ENCODE measurements around the gene P3H2.

DNA sequence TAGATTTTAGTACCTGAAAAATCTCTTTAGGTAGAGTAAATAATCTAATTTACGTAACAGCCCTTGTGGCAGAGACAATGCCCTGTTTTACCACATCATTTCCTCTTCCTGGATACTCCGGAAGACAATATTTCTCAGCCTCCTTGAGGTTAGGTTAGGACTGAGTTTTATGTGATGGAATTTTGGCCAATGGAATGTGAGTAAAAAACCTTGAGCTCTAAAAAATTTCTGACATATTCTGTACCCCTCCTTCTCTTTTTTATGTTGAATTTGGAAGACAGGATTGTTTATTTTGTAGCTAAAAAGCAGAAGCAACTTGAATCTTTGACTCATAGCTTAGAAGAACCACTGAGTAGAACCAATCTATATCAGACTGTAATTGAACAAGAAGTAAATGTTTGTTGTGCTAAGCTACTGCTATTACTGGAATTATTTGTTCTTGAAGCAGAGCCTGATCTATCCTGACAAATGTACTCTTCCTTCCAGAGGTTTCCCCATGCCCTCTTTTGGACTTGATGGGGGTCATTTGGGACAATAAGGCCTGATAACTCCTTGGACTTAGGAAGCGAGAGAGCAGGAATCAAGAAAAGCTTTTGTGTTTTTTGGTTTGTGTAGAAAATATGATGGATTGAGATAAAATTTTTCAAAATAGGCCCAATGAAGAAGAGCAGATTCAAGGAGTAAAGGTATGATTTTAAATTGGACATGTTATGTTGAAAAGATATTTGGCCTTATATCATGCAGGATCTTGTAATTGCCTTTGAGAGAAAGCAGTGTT lies 50.4 kb upstream of the TPRG1 start:
- RAMPAGE, long total RNA = no peak
- RRBS, 2 experiments = no CpG with 5 or more reads among the region's 3 CpGs
CAGE:
- cytosol, long polyA minus RNA = no peak
- cytosol, long polyA plus RNA = no peak
- long polyA plus RNA = no peak
- nucleolus, long total RNA = no peak
- nucleus, long polyA plus RNA = no peak
- nucleus, long total RNA = no peak

DNA sequence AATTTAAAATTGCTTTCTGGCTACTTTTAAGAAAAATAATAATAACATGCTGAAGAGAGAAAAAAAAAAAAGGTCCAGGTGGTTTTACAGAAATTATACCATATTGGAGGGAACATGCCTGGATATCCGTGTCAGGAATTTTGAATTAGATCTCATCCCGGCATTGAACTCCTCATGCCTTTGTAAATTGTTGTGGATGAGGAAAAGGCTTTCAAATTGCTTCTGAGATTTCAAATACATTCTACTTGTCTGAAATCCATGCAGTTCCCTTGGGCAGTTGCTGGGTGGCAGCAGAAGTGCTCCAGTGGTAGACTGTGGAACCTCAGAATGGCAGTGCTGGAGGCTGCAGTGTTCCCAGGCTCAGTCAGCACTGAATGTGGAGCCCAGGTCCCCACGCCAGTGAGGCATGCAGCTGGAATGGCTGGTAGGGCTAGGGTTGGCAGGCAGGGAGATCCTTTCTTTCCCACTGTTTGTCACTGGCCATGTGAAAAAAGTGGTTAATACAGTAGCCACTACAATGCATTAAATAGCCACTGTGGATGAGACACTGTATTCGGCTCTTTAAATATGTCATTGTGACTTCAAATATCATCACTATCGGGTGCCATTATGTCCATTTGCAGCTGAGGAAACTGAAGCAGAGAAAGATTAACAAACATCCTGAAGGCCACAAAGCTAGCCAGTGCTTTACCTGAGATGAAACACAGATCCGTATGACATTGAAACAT lies 98.5 kb downstream of the TPRG1 start:
- RAMPAGE, long total RNA = no peak
- RRBS, 2 experiments = no CpG with 5 or more reads among the region's 6 CpGs
CAGE:
- cytosol, long polyA minus RNA = no peak
- cytosol, long polyA plus RNA = no peak
- long polyA plus RNA = no peak
- nucleolus, long total RNA = no peak
- nucleus, long polyA plus RNA = no peak
- nucleus, long total RNA = no peak

GRCh38 chr3:189355992-189356326 lies 184.2 kb downstream of the TPRG1 start:
- RAMPAGE, long total RNA = no peak
- RRBS, 2 experiments = no CpG with 5 or more reads among the region's 4 CpGs
CAGE:
- cytosol, long polyA minus RNA = no peak
- cytosol, long polyA plus RNA = no peak
- long polyA plus RNA = no peak
- nucleolus, long total RNA = no peak
- nucleus, long polyA plus RNA = no peak
- nucleus, long total RNA = no peak

DNA sequence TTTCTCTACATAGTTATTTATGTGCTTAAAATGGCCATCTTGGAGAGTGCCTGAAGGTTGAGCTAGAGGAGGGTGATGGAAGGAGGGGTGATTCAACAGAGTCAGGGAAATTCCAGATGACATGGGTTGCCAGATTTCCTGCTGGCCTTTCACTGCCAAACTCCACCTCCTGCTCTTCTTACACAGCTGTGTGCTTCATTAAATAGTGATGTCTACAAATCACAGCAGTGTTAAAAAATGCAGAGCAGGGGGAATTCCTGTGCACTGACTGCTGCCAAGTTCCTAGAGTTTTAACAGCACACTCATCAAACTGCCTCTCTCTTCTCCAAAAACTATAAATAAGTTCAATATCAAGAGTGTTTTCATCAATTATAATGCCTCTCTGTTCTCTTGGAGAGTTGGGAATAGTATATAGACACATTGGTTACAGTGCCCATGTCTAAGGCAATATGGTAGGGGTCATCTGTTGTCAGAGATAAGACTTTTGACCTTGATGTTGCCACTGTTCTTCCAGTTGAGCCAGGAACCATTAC lies 79.5 kb downstream of the TP63 start:
- RAMPAGE, long total RNA = no peak
CAGE:
- cytosol, long polyA minus RNA = no peak
- cytosol, long polyA plus RNA = no peak
- long polyA plus RNA = no peak
- nucleolus, long total RNA = no peak
- nucleus, long polyA plus RNA = no peak
- nucleus, long total RNA = no peak

- RAMPAGE, long total RNA = no peak
- RRBS, 2 experiments = no CpG with 5 or more reads among the region's 6 CpGs
CAGE:
- cytosol, long polyA minus RNA = no peak
- cytosol, long polyA plus RNA = no peak
- long polyA plus RNA = no peak
- nucleolus, long total RNA = no peak
- nucleus, long polyA plus RNA = no peak
- nucleus, long total RNA = no peak
These were observed 47.3 kb downstream of the P3H2 start for GRCh38 chr3:190073253-190073956.

DNA sequence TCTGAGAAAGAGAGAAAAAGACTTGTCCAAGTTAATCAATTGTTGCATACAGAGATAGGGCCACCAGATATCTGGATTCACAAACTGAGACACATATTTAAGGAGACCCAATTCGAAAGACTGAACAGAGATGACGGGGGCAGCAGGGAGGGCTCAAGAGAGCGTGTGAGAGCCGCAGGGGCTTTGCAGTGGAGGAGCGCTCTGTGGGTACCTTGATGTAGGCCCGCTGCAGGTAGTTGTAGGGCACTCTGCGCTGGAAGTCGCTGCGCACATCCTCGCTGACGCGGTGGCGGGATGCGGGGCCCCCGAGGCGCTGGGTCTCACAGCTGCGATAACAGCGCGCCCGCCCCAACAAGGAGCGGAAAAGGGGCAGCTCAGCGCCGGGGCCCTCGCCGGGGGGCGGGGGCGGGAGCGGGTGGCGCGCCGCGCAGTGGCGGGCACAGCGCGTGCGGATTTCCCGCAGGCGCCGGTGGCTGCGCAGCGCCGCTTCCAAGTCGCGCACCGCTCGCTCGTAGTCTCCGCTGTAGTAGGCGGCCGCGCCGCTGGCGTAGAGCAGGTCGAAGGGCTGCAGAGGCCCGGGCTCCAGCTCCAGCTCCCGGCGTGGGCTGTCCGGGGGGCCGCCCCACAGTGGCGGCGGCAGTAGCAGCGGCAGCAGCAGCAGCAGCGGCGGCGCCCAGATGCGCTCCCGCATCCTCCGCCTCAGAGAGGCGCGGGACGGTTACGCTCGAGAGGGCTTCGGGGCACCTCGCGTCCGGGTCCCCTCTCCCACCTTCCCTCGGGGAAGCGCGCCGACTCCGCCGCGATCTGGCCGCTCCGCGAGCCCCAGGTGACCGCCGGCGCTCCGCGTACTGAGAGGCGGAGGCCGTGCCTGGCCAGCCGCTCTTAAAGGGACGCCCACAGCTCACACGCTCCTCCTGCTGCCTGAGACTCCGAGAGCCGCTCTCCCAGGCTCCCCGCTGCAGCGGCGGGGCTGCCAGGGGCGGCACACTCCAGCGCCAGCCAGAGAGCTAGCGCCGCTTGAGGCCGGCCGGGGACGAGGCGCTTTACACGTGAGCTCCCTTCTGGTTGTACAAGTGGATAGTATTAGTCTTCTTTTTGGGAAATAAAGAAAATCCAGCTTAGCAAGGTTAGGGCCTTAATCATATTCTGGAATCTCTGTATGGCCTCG lies at the start of gene P3H2:
P3H2 (minus strand) TSS at position 857 of the 1,168 bp plus-strand sequence.
- RAMPAGE, long total RNA = start-site peak on the plus strand centred at position 938 of the sequence, 60 bp wide, 168 and 153 reads in 2 replicates
- RRBS, 2 experiments = 4 to 15% methylated on average over 25 to 33 of the region's 112 CpGs
CAGE:
- cytosol, long polyA minus RNA = start-site peak on the minus strand centred at position 834 of the sequence, 33 bp wide, 52 reads
- cytosol, long polyA plus RNA = start-site peak on the minus strand centred at position 336 of the sequence, 81 bp wide, 359 and 277 reads in 2 replicates; start-site peak on the minus strand centred at position 909 of the sequence, 233 bp wide, 130 and 331 reads in 2 replicates
- long polyA plus RNA = start-site peak on the minus strand centred at position 317 of the sequence, 135 bp wide, 158 and 252 reads in 2 replicates; start-site peak on the plus strand centred at position 708 of the sequence, 651 bp wide, 12 and 11 reads in 2 replicates; start-site peak on the minus strand centred at position 879 of the sequence, 205 bp wide, 134 and 366 reads in 2 replicates
- nucleolus, long total RNA = no peak
- nucleus, long polyA plus RNA = start-site peak on the minus strand centred at position 328 of the sequence, 103 bp wide, 205 and 167 reads in 2 replicates; start-site peak on the minus strand centred at position 885 of the sequence, 219 bp wide, 291 and 479 reads in 2 replicates
- nucleus, long total RNA = no peak

- RAMPAGE, long total RNA = no peak
- RRBS, 2 experiments = no CpG with 5 or more reads among the region's 12 CpGs
CAGE:
- cytosol, long polyA minus RNA = no peak
- cytosol, long polyA plus RNA = no peak
- long polyA plus RNA = no peak
- nucleolus, long total RNA = no peak
- nucleus, long polyA plus RNA = no peak
- nucleus, long total RNA = no peak
These were observed 851 bp upstream of the CLDN1 start for GRCh38 chr3:190322836-190323757.

DNA sequence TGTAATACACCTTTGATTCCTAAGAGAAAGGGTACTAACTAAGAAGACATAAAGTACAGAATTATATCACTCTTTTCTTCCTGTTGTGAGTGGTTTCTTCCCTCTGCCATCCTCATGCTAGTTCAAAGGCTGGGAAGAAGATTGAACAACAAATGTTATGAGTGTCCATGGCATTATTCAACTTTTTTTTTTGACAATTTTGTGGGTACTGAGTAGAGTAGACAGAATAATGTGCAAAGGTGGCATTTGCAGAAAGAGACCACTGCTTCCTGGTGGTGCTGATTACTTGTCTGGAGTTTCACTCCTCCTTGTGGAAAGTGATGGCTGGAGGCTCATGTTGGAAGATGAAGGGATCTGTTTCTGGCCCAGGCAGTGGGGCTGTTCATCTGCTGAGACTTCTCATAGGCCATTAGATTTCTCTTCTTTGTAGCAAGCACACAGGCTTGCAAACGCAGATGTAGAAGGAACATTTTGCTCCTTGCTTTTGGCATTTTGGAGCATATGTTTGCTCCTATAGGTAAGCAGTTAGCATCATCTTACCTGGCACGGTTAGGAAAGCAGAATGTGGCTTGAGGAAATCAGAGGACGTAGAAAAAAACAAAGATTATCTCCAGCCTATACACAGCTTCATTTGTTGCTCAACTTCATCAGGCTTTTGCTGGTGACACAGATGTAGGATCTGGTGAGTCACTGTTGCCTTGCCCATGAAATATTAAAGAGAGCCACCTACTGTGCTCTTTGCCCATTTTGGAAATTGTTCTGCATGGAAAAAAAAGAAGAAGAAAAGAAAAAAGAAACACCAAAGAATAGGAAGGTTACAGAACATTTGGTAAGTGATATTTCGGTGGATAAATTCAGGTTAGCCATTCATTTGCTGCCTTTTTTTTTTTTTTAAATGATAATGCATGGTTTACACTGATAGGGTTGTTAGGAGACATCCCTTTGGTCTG lies 3.6 kb downstream of the IL1RAP start:
- RAMPAGE, long total RNA = no peak
- RRBS, 2 experiments = no CpG with 5 or more reads among the region's 4 CpGs
CAGE:
- cytosol, long polyA minus RNA = no peak
- cytosol, long polyA plus RNA = no peak
- long polyA plus RNA = no peak
- nucleolus, long total RNA = no peak
- nucleus, long polyA plus RNA = no peak
- nucleus, long total RNA = no peak

DNA sequence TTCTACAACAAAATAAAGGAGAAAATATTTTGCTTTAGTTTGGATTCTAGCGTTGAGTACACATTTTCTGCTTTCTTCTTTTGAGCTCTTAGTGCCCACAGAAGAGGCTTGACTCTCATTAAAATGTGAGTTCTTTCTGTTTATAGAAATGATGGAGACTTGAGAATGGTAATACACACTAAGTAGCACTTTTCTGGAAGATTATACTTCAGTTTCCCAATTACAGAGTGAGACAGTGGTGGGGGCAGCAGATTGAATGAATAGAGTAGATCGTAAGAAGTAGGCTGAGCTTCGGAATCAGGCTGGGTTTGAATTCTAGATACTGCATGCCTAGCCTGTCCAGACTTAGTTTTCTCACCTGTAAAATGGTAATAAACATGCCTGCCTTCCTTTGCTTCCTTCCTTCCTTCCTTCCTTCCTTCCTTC lies 8.0 kb downstream of the IL1RAP start:
- RAMPAGE, long total RNA = no peak
- RRBS, 2 experiments = no CpG with 5 or more reads among the region's 3 CpGs
CAGE:
- cytosol, long polyA minus RNA = no peak
- cytosol, long polyA plus RNA = no peak
- long polyA plus RNA = no peak
- nucleolus, long total RNA = no peak
- nucleus, long polyA plus RNA = no peak
- nucleus, long total RNA = no peak

GRCh38 chr3:190860544-190860988 lies 1.9 kb downstream of the GMNC start:
- RAMPAGE, long total RNA = no peak
- RRBS, 2 experiments = no CpG with 5 or more reads among the region's 8 CpGs
CAGE:
- cytosol, long polyA minus RNA = no peak
- cytosol, long polyA plus RNA = no peak
- long polyA plus RNA = no peak
- nucleolus, long total RNA = no peak
- nucleus, long polyA plus RNA = no peak
- nucleus, long total RNA = no peak

- RAMPAGE, long total RNA = no peak
- RRBS, 2 experiments = no CpG with 5 or more reads among the region's 5 CpGs
CAGE:
- cytosol, long polyA minus RNA = no peak
- cytosol, long polyA plus RNA = no peak
- long polyA plus RNA = no peak
- nucleolus, long total RNA = no peak
- nucleus, long polyA plus RNA = no peak
- nucleus, long total RNA = no peak
These were observed 576 bp upstream of the CCDC50 start for GRCh38 chr3:191328664-191328972.

DNA sequence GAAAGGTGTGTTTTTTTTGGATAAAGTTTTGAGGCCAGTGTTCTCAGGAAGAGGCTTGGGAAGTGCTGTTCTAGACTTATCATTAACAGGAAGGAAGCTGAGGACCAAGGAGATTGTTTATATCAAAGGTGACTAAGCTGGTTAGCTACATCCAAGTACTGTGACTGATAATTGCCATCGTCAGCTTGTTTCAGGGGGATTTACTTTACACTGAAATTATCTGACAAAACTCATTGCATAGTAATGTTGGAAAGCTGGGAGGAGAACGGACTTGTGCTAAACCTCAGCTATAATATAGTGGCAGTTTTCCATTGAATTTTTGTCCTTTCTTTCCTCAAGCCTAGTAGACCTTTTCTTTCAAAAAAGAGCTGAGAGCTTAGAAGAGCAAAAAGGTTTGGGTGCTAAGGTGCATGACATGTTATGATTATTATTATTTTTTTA lies 36.4 kb upstream of the UTS2B start:
- RAMPAGE, long total RNA = no peak
- RRBS, 2 experiments = no CpG with 5 or more reads among the region's 2 CpGs
CAGE:
- cytosol, long polyA minus RNA = no peak
- cytosol, long polyA plus RNA = no peak
- long polyA plus RNA = no peak
- nucleolus, long total RNA = no peak
- nucleus, long polyA plus RNA = no peak
- nucleus, long total RNA = no peak

DNA sequence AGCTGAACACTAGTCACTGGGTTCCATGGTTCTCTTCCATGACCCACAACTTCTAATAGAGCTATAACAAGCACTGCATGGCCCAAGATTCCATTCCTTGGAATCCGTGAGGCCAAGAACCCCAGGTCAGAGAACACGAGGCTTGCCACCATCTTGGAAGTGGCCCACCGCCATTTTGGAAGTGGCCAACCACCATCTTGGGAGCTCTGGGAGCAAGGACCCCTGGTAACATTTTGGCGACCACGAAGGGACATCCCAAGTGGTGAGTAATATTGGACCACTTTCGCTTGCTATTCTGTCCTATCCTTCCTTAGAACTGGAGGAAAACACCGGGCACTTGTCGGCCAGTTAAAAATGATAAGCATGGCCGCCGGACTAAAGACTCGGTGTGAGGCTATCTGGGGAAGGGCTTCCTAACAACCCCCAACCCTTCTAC lies 198.1 kb downstream of the PYDC2 start:
- RAMPAGE, long total RNA = no peak
- RRBS, 2 experiments = 92 to 95% methylated on average over 2 of the region's 11 CpGs
CAGE:
- cytosol, long polyA minus RNA = no peak
- cytosol, long polyA plus RNA = no peak
- long polyA plus RNA = no peak
- nucleolus, long total RNA = no peak
- nucleus, long polyA plus RNA = no peak
- nucleus, long total RNA = no peak

- RAMPAGE, long total RNA = no peak
- RRBS, 2 experiments = 1 to 8% methylated on average over 5 of the region's 20 CpGs
CAGE:
- cytosol, long polyA minus RNA = no peak
- cytosol, long polyA plus RNA = no peak
- long polyA plus RNA = no peak
- nucleolus, long total RNA = no peak
- nucleus, long polyA plus RNA = no peak
- nucleus, long total RNA = no peak
These were observed 305 bp downstream of the MB21D2 start for GRCh38 chr3:192917358-192917744.

DNA sequence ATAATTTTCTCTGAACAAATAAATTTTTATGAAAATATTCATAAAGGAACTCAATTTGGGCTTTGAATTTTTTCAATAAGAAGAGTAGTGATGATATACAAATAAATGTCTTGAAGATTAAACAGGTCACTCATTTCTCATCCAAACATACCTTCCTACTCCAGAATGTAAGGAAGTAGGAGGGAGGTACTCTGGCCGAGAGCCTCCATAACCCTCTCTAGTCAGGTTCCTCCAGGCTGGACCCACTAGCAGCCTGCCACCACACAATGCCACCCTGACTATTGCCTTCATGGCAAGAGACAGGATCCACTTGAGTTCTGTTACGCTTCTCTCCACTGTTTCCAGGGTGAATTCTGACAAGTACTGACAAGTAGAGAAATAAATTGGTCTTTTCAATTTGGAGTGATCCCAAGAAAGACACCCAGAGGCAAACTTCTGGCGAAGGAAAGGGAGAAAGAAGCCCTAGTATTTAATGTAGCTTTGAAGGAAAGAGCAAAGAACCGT lies 33.0 kb upstream of the ATP13A5 start:
- RAMPAGE, long total RNA = no peak
- RRBS, 2 experiments = no CpG with 5 or more reads among the region's 4 CpGs
CAGE:
- cytosol, long polyA minus RNA = no peak
- cytosol, long polyA plus RNA = no peak
- long polyA plus RNA = no peak
- nucleolus, long total RNA = no peak
- nucleus, long polyA plus RNA = no peak
- nucleus, long total RNA = no peak

GRCh38 chr3:193745134-193745738 lies 152.2 kb downstream of the OPA1 start:
- RAMPAGE, long total RNA = no peak
- RRBS, 2 experiments = no CpG with 5 or more reads among the region's 10 CpGs
CAGE:
- cytosol, long polyA minus RNA = no peak
- cytosol, long polyA plus RNA = no peak
- long polyA plus RNA = no peak
- nucleolus, long total RNA = no peak
- nucleus, long polyA plus RNA = no peak
- nucleus, long total RNA = no peak

DNA sequence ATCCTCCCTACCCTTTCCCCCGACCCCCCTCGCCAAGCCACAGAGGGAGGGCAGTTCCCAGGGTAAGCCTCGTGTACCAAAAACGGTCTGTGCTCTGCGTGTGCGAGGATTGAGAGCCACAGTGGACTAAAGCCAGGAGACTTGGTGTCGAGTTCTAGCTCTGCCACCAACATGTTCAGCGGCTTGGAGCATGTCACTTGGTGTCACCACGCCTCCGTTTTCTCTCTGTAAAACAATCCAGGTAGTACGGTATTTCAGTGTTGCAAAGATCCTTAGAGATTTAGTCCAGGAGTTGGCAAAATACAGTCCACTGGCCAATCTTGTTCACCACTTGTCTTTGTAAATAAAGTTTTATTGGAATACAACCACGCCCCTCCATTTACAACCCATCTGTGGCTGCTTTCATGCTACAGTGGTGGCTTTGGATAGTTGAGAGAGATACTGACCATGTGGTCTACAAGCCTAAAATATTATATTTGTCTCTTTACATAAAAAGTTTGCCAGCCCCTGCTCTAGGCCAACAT lies 250.1 kb downstream of the OPA1 start:
- RAMPAGE, long total RNA = no peak
- RRBS, 2 experiments = no CpG with 5 or more reads among the region's 12 CpGs
CAGE:
- cytosol, long polyA minus RNA = no peak
- cytosol, long polyA plus RNA = no peak
- long polyA plus RNA = no peak
- nucleolus, long total RNA = no peak
- nucleus, long polyA plus RNA = no peak
- nucleus, long total RNA = no peak

GRCh38 chr3:193863785-193864135 lies 270.8 kb downstream of the OPA1 start:
- RAMPAGE, long total RNA = no peak
- RRBS, 2 experiments = no CpG with 5 or more reads among the region's 5 CpGs
CAGE:
- cytosol, long polyA minus RNA = no peak
- cytosol, long polyA plus RNA = no peak
- long polyA plus RNA = no peak
- nucleolus, long total RNA = no peak
- nucleus, long polyA plus RNA = no peak
- nucleus, long total RNA = no peak

GRCh38 chr3:193971227-193971861 lies 164.6 kb upstream of the HES1 start:
- RAMPAGE, long total RNA = no peak
- RRBS, 2 experiments = no CpG with 5 or more reads among the region's 11 CpGs
CAGE:
- cytosol, long polyA minus RNA = no peak
- cytosol, long polyA plus RNA = no peak
- long polyA plus RNA = no peak
- nucleolus, long total RNA = no peak
- nucleus, long polyA plus RNA = no peak
- nucleus, long total RNA = no peak

GRCh38 chr3:194005074-194005592 lies 130.8 kb upstream of the HES1 start:
- RAMPAGE, long total RNA = no peak
- RRBS, 2 experiments = no CpG with 5 or more reads among the region's 8 CpGs
CAGE:
- cytosol, long polyA minus RNA = no peak
- cytosol, long polyA plus RNA = no peak
- long polyA plus RNA = no peak
- nucleolus, long total RNA = no peak
- nucleus, long polyA plus RNA = no peak
- nucleus, long total RNA = no peak

Data from GM12878 (cell line).